Hair follicle dermal papilla cell (primary cell): ENCODE measurements around a stretch of chr11.

GRCh38 chr11:33258863-33259284 is 1.7 kb downstream of the HIPK3 start:
- CAGE, long polyA plus RNA = no peak

DNA sequence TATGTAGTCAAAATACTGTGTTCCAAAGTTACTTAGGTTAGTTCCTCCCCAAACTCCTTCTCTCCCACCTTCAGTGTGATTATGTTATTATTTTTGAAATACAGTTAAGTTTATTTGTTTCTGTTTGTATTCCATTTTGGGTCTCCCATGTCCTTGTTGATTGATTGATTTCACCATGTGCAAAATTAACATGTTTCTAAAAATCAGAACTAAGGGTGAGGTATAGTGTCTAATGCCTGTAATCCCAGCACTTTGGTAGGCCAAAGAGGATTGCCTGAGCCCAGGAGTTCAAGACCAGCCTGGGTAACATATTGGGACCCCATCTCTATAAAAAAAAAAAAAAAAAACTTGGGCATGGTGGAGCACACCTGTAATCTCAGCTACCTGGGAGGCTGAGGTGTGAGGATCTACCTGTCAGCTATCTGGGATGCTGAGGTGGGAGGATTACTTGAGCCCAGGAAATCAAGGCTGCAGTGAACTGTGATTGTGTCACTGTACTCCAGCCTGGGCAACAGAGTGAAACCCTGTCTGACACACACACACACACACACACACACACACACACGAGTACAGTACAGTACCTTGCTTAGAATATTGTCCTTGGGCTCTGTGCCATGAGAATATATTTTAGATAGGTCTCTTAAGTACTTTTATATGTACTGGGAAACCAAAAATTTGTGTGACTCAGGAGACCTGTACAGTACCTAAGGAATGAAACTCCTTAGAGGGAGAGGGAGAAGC is 44.3 kb downstream of the HIPK3 start:
- CAGE, long polyA plus RNA = no peak

- CAGE, long polyA plus RNA = no peak
Measured at GRCh38 chr11:33618337-33618603, 82.4 kb downstream of the C11orf91 start.

DNA sequence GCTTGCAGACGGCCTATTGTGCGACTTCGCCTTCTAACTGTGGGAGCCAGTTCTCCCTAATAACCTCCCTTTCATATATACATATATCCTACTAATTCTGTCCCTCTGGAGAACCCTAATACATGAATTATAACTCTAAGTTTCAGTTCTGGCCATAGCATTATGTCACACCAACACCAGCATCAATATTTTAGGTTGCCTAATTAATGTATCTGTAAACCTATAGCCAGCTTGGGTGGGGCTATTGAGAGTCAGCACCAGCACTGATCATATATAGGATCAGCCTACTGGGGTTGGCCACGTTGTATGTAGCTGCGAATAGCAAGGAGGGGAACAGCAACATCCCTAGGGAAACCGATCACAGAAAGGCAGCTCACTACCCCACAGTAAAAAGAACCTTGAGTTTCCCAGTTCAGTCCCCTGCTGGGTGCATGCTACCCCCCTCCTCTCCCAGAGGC is 5.1 kb upstream of the C11orf91 start:
- CAGE, long polyA plus RNA = no peak

DNA sequence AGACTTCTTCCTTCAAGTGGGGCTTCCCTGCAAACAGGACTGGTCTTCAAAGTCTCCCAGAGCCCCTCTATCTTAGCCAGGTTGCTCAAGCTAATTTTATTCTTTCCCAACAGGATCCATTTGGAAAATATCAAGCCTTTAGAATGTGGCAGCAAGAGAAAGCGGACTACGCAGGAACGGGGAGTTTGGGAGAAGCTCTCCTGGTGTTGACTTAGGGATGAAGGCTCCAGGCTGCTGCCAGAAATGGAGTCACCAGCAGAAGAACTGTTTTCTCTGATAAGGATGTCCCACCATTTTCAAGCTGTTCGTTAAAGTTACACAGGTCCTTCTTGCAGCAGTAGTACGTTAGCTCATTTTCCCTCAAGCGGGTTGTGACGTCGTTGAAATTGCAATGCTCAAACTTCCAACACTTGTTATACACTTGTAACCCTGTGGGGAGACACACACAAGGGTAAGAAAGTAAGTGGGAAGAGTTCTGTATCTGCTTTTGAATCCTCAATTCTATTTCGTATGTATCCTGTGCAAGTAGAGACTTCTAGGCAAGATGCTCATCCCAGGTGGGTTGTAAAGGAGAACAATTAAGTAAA is 9.4 kb upstream of the C11orf91 start:
- CAGE, long polyA plus RNA = no peak

DNA sequence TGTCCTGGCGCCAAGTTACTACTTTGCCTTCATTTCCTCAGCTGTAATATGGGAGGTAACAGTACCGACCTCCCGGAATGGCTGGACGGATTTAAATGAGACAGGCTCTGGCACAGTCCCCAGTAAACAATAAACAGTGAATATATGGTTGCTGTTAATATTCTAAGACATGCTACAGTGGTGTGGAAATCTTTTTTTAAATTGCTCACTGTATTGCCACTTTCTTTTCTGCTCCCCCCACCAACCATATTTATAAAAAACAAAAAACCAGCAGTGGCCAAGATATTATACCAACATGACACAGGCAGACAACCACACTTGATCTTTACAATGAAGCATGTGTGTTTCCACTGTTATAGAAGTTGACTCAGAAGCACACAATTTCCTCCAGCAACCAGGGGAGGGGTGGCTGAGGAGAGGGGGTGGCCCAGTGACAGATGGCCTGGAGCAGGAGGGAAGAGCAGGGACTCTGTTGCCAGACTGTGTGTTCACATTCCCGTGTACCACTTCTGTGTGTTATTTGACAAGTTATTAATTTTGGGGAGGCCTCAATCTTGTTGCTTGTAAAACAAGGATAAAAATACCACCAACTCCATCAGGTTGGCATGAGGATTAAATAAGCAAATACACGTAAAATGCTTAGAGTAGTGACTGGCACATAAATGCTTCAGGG is 14.8 kb downstream of the CD59 start:
- CAGE, long polyA plus RNA = no peak

DNA sequence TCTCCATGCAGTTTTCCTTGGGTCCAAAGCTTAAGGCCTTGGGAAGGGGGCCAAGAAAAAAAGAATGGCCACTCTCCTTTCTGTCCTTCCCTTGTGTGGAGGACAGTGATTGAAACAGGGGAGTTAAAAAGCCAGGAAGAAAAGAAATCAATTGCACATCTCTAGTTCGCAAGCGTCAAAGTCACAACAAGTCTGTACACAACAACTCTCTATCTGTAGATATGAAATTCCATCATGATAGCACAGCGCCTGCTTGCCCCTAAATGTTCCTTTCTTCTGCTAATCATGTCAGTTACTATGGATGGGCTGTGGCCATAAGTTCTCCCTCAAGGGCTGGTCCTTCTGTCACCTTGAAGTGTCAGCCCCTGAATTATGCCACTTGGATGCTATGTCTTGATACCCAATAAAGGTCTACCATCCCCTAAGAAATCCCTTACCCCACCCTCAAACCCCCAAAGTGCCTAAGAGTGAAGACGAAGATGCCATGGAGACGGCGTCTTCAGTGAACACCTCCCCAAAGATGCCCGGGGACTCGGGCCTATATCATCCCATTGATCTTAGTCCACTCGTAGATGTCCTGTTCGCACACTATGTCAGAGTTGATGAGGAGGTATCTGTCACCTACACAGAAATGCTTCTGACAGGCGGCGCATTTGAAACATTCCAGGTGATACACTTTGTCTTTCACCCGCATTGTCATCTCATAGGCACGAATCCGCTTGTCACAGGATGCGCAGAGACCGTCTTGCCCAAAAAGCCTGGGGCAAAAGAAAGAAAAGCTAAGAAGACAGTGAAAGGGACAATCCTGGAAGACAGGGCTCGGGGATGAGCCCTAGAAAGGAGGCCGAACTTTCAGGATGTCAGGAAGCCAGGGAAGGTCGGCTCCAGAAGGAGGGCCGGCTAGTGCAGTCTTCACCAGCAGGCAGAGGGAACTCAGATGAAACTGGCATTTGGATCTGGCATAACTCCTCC is 32.8 kb downstream of the LMO2 start:
- CAGE, long polyA plus RNA = no peak

DNA sequence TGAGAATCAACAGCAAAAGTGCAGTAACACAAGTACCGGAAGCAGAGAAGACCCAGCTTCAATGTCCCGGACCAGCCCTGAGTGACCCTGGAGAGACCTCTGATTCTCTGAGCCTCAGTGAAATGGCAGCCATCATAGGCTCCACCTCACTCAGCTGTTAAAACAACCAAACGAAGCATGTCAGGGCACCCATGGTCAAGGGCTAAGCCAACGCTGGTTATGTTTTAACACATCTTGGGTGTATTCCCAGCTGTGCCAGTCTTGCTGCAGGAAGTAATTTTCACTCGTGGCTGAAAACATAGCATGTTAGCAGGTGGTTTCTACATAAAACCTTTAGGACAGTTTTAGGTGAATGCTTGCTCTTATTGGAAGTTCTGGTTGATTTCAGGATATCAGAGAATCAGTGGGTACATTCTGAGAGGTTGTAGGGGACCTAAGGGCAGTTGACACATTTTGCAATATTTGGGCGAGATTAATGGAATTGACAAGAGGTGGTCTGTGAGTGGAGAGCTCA is 30.9 kb downstream of the LMO2 start:
- CAGE, long polyA plus RNA = no peak

DNA sequence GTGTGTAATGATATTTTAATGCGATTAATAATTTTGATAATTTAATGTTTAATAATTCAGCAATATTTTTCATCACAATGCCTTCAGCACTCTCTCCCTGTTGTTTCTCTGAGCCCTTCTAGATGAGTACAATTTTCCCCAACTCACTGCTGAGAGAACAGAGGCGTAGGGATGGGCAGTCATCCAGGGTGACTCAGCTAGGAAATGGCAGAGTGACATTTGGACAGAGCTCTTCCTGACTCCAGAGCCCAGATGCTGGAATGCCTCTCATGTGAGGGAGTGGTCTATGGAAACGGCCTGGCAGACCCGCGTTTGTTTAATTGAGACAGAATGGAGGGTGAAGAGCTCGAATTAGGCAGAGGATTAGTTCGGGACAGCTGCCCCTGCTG is 7.4 kb upstream of the LMO2 start:
- CAGE, long polyA plus RNA = no peak

- CAGE, long polyA plus RNA = no peak
Measured at GRCh38 chr11:34099461-34100622, 5.6 kb upstream of the NAT10 start.

GRCh38 chr11:34104013-34104838 is 1.2 kb upstream of the NAT10 start:
- CAGE, long polyA plus RNA = no peak

DNA sequence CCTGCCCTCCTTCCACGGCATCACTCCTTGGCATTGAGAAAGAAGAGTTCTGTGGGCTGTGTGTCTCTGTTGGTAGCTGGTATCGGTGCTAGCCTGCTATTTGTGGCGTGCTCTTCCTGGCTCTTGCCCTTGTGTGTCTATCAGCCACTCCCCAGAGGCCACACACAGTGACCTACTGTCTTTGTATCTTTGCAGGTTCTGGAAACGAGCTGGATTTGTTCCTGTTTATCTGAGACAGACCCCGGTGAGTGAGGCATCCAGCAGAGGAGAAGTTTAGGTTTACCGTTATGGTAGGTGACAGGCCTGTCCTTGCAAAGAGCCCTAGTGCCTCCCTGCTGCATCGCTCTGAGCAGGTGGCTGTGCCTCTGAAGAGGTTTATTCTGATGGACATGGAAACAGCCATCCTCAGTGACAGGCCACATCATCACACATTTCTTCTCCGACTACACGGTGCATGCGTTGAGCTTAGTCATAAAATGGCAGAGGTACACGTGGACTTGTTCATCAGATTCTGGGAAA is 31.4 kb downstream of the NAT10 start:
- CAGE, long polyA plus RNA = no peak

GRCh38 chr11:34348664-34349247 is 9.1 kb downstream of the ABTB2 start:
- CAGE, long polyA plus RNA = no peak

DNA sequence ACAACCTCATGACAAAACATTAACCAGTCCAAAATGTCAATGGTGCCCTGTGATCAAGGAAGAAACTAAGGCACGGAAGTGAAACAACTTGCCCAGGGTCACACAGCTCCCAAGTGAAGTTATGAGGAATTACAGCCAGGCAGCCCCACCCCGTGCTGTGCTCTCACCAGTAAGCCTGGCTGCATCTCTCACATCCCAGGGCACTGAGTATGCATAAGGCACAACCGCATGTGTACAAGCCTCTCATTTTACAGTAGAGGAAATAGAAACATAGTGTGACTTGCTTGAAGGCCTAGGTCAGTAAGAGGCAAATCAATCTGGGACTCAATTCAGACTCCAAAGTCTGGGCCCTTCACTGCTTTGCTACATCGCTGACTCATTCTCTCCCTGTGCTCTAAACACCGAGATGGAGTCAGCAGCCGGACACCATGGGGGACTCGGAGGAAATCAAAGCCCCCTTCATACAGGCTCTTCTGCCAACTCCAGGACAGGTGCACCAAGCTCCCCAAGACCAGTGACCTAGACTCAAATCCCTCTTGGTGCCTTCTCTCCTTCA is 7.9 kb downstream of the ABTB2 start:
- CAGE, long polyA plus RNA = no peak

- CAGE, long polyA plus RNA = no peak
Measured at GRCh38 chr11:34457704-34458364, 19.1 kb downstream of the CAT start.

- CAGE, long polyA plus RNA = no peak
Measured at GRCh38 chr11:34685148-34685563, 64.3 kb downstream of the EHF start.

- CAGE, long polyA plus RNA = no peak
Measured at GRCh38 chr11:34855447-34855855, 60.7 kb downstream of the APIP start.

- CAGE, long polyA plus RNA = no peak
Measured at GRCh38 chr11:35061705-35062324, 77.2 kb upstream of the CD44 start.

GRCh38 chr11:35088569-35089098 is 50.3 kb upstream of the CD44 start:
- CAGE, long polyA plus RNA = no peak

GRCh38 chr11:35303643-35304477 is 115.5 kb downstream of the SLC1A2 start:
- CAGE, long polyA plus RNA = no peak